Breast (tissue), 4 donors: ENCODE measurements around a stretch of chr11.

DNA sequence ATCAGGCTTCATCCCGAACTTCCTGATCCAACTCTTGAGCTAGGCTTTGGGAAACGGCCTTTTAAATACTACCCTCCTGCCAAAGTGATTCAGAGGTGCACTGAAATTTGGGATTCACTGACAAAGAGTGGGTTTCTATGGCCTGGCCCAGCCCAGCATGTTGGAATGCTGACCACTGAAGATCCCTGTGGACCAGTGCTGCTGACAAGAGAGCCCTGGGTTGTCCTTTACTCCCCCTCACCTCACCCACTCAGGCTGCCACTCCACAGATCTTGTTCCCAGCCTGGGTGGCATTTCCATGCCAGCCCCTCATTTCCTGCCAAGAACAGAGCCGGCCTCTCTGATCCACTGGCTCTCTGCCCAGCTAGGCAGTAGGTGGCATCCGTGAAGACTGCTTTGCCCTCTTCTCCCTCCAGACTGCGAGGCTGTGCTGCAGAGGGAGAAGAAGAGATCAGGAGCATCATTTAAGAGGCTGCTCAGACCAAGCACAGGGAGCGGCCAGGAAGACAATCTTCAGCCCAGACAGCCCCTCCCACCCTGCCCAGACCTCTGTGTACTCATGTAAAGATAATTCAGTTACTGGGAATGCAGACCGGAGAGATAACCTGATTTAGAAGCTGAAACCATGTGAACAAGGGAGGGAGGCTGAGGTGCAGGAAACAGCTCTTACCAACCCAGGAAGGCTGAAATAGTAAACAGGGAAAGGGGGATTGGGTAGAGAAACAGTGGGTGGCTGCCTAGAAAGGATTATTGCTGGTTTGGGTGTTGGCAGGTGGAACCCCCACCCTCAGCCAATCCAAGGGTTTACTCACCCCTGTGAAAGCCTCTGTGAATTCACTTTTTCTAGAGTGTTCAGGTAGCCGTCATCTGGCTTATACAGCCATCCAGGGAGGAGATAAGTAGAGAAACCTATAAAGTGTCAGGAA, 126.9 kb upstream of the NCAM1 start:
- PRO-cap, 3 experiments, result no peak in any of the 3 experiments
- RRBS, result no CpG with 5 or more reads among the region's 8 CpGs

DNA sequence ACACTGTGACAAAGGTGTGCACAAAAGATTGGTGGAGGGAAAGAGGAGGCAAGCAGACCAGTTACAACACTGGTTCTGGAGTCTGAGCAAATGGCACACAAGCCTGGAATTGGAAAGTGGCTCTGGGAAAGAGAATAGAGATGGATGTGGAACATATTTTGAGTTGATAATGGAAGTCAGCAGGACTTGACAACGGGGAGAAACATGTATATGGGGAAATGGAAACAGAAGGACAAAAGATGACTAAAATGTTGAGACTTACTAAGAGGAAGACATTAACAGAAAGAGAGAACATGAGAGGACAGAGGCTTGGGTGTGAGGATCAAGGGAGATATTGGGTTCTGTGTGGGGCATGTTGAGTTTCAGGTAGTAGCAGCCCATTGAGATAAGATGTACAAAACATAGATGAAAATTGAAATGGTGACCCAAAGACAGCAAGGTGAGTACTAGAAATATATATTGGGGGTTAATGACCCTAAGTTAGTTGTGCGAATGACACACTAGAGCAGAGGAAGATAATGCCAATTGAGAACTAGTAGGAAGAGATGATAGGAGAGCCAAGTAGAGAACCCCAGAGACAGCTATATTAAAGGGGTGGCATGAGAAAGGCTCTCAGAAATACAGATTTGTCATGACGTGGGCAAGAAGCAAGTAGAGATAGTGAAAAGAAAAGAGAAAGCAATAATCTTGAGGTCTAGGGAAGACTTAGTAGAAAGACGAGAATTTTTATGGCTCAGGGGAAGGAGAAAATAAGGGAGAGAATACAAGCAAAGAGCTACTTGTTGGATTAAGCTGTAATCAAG, 158.2 kb upstream of the TTC12 start:
- PRO-cap, 3 experiments, result no peak in any of the 3 experiments
- RRBS, result no CpG with 5 or more reads among the region's 4 CpGs

- PRO-cap, 3 experiments, result peak in 2 of 3 experiments; most common plus-strand start chr11:113243176 (in 2)
- RRBS, result no CpG with 5 or more reads among the region's 23 CpGs
These were observed 71.4 kb upstream of the TTC12 start for GRCh38 chr11:113242788-113243573.

DNA sequence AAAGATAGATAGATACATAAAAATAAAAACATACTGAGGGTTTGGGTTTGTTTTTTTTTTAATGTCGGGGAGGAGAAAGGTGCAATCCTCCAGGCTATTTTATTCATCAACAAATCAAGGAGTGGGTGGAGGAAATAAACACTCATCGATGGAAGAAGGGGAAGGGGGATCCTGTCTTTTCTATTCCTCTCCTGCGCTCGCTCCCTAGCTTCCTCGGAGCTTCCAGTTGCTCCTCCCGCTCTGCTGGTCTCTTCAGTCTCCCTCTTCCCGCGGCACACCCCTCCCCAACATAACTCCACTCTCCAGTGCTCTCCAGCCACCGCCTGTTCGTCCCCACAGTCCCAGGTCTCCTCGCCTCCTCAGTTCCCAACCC, 528 bp downstream of the ZW10 start:
- PRO-cap, 3 experiments, result no peak in any of the 3 experiments
- RRBS, result no CpG with 5 or more reads among the region's 11 CpGs

DNA sequence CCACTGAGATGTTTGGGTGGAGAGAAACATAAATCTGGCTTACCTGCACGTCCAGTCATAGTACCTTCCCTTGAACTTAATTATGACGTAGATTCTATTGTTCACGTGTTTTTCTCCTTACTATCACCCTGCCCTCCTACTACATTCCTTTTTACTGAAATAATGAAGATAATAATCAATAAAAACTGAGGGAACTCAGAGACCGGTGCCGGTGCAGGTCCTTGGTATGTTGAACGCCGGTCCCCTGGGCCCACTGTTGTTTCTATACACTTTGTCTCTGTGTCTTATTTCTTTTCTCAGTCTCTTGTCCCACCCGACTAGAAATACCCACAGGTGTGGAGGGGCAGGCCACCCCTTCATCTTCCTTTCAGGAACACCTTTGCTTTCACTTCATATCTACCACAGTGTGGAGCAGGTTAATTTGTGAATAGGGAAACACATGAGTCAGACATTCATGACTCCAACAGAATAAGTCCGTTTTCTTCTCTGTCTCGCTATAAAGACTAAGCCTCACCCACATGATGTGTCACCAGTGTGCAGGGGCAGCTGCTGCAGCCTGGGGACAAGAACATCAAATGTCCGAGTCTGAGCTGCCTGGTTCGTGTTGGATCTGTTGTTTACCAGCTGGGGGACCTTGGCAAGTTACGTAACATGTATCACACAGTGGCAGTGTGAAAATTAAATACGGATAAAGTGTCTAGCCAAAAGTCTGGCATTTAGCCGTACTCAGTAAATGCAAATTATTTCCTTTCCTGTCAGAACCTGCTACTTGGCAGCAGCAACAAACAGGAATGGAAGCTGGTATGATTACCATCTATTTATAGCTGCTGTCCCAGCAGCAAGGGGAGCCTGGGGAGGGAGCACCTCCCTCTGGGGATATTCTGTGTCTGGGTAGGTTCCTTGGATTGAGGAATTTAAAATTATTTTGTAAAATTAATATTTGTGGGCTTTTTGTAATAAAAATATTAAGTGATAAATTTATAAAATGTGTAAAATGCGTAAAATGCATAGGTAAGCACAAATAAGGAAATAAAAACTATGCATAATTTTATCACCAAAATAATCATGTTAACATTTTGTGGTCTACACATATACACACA, 1.5 kb upstream of the CLDN25 start:
- PRO-cap, 3 experiments, result no peak in any of the 3 experiments
- RRBS, result no CpG with 5 or more reads among the region's 16 CpGs

DNA sequence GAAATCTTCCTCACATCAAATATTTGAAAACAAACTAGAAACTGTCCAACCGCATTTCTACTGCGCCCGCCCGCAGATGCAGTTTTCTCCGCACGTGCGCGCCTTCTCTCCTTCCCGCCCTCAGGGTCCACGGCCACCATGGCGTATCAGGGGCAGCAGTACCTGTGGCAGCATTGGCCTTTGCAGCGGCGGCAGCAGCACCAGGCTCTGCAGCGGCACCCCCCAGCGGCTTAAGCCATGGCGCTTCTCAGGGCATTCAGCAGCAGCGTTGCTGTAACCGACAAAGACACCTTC, 10.3 kb downstream of the CLDN25 start:
- PRO-cap, 3 experiments, result peak in 2 of 3 experiments; most common minus-strand start position 78 of the sequence (in 2)
- RRBS, result no CpG with 5 or more reads among the region's 18 CpGs

GRCh38 chr11:113872843-113873187, 2.6 kb downstream of the USP28 start:
- PRO-cap, 3 experiments, result no peak in any of the 3 experiments
- RRBS, result no CpG with 5 or more reads among the region's 3 CpGs

GRCh38 chr11:113876234-113876623, 857 bp upstream of the USP28 start:
- PRO-cap, 3 experiments, result no peak in any of the 3 experiments
- RRBS, result no CpG with 5 or more reads among the region's 17 CpGs

DNA sequence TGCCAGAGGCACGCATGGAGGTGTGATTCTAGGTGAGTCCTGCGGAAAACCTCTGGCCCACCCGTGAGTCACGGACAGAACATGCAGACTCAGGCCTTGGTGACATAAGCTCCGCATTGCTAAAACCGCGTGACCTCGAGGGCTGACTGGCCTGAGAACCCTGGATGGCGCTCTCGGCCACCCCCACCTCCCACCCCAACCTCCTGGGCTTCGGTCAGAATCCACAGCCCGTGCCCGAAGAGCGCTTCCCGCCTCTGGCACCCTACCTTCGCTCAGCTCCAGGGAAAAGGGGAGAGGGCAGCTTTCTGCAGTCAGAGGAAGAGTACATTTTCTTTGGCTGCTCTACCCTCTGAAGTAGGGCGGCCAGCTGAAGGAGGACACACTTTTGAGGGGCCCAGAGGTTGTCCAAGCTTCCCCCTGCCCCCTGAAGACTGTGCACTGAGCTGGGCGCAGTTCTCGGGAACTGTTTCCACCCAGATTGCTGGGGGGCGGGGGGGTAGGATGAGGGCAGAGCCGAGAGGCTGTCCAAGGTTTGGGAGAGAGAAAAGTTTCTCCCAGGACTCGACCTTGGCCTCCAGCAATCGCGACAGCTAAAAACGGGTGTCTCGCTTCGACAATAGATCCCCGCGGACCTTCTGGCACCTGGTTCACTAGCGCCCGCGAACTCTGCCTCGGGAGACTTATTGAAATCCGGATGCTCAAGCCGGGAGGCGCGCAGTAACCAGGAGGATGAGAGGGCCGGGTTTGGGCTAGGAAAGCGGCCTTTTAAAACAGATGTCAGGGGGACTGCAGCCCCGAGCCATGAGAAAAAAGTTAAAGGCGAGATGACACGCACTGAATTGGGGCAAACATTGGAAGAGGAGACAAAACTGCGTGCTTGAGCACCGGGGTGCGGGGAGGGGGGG, 929 bp upstream of the ZBTB16 start:
- PRO-cap, 3 experiments, result no peak in any of the 3 experiments
- RRBS, result 2% methylated on average over 4 of the region's 45 CpGs

- PRO-cap, 3 experiments, result no peak in any of the 3 experiments
- RRBS, result 64% methylated on average over 4 of the region's 23 CpGs
These were observed 3.7 kb downstream of the ZBTB16 start for GRCh38 chr11:114063058-114063747.

GRCh38 chr11:114068220-114068922, 8.9 kb downstream of the ZBTB16 start:
- PRO-cap, 3 experiments, result no peak in any of the 3 experiments
- RRBS, result no CpG with 5 or more reads among the region's 7 CpGs

DNA sequence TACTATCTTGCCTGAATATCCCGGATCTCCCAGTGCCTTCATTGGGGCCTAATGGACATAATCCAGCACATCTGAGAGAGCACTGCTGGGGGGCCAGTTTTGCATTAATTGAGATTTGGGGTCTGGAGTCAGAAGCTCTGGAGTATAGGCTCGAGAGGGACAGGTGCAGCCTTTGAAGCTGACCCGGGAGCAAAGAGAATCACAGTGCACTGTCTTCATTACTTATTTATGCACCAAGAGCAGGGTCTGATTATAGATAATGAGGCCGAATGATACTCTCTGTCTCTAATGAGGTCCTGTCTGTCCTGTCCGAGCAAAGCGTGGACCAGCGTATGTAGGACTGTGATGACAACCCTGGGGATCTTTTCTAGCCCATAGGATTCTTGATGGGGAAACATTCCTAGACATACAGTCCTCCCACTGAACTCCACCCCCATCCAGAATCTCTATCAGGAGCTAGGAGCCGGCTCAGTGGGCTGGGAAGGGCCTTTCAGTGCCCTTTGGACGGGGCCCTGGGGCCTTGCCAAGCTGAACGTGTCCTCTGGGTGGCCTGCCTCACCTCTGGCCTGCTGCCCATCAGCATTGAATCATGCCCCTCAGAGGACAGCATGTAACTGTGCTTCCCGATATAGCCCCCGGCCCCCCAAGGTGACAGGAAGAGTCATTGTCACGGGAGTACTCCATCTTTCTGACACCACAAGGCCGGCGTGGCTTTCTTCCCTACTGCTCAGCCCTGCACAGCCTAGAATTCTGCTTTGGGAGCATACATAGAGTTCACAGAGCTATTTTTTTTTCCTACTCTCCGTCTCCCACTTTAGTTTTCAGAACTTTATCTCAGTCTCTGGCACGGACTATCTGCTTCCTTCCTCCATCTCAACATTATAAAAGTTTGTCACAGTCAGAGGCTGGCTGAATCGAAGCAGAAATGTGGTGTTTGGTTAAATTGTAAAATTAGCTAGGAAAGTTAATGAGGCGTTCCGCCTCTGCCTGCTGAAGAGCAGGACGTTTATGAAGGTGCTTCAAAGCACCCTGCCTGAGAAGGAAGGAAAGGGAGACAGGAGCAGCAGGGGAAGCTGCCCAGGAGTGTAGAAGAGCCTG, 111.8 kb downstream of the ZBTB16 start:
- PRO-cap, 3 experiments, result peak in 1 of 3 experiments; most common plus-strand start position 711 of the sequence (in 1)
- RRBS, result 32% methylated on average over 4 of the region's 21 CpGs

DNA sequence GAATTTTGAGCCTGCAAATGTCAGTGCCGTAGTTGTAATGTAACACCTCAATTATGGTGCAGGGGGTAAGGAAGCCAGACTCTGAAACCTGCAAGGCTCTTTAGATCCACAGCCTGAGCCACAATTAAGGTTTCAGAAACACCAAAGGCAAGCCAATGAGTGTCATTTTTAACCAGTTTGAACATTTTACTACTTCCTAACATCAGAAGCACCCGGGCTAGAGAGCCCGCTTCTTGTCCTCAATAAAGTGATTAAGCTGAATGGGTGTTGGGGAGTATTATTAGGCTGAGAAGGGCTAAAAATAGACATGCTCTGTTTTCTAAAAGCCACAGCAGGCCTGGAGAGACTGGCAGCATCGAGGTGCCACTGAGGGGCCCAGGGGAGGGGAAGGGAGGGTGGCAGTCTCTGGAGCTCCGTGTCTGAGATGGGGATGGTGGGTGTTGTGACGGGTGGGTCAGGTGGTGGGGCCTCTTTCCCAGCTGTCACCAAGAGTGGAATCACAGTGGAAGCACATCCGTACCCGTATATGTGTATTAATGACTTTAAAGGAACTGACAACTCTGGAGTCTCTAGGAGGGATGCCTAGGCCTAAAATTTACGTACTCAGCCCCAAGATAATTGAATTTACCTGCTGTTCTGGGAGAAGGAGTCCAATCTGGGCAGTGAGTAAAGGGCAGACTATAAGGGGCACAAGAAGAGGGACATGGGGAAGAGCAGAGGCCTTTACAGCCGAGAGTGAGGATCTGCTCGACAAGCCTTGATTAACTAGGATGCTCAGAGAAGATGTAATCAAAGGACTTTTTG, 113.7 kb downstream of the ZBTB16 start:
- PRO-cap, 3 experiments, result peak in 1 of 3 experiments; most common plus-strand start position 697 of the sequence (in 1)
- RRBS, result no CpG with 5 or more reads among the region's 11 CpGs

DNA sequence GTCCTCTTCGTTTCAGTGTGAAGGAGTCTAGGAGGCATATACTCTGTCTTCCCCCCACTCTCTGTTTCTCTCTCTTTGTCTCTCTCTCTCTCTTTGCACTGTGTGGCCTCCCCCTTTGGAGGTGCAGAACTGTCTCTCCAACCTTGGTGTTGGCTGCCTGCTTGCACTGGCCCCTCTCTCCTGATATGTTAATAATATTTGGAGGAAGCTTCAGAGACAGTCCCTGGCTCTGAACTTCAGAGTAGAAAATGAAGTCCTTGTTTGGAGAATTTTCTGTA, 98.9 kb upstream of the NNMT start:
- PRO-cap, 3 experiments, result no peak in any of the 3 experiments
- RRBS, result no CpG with 5 or more reads among the region's 1 CpG

DNA sequence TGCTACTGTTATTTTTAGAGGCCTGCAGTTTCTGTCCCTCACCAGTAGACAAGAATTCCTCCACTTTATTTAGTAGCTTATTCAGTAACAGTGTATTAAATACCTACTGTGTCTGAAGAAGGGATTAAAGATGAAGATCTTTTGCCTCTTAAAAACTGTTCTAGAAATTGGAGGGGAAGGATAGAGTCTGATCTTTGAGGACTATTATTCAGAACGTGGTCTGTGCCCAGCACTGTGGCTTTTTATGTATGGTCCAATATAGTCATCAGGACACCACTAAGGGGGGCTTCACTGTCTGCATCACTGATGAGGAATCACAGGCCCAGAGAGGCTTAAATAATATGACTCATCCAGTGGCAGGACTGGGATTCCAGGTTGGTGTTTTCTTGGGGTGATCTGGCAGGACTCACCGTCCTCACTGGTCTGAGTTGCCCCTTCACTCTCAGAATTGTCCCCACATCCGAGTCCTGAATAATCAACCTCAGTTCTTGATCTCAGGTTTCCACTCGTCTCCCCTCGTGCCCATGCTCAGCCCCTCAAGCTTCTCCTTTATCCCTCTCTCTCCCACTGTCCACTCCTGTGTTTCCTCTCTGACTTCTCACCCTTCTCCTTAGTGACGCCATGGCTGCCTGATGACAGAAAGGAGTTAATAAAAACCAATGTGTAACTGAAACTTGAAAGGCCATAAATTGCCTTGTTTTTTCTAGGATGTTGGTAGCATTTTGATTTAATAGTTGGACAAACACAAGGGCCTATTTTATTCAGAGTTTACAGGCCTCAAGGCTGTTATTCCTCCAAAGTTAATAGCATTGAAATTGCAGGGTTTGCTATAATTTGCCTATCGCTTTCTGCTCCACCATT, 95.7 kb upstream of the NNMT start:
- PRO-cap, 3 experiments, result no peak in any of the 3 experiments
- RRBS, result no CpG with 5 or more reads among the region's 7 CpGs

- PRO-cap, 3 experiments, result no peak in any of the 3 experiments
- RRBS, result no CpG with 5 or more reads among the region's 5 CpGs
These were observed 87.6 kb upstream of the NNMT start for GRCh38 chr11:114208540-114209051.

DNA sequence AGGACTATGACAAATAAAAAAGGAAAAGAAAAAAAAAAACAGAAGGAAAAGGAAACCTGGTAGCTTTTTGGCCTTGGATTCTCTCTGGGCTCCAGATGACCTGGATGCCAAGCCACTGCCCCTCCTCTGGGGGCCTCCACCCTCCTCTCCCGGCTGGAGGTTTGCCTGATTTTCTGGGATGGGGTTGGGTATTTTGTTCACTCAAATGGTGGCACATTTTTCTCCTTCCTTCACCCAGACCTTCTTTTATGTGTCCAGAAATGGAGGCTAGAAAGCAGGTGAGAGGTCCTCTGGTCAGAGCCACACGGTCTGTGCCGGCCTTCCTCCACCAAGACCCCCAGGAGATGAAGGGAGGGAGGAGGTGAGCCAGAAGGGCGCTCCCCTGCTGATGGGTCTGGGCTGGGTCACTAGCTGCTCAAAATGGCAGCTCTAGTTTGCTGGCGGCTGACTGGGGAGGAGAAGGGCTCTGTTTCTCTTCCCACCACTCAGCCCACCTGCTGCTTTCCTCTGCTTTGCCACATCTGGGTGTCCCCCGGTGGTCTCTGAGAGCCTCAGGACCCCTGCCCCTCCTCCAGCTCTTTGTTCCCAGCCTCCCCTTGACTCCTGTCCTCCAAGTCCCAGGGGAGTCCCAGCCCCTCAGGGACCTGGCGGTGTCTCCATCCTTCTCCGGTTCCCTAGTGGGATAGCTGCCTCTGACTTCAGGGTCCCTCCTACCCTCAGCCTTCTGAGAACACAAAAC, 45.4 kb upstream of the NNMT start:
- PRO-cap, 3 experiments, result no peak in any of the 3 experiments
- RRBS, result 100% methylated on average over 2 of the region's 8 CpGs

- PRO-cap, 3 experiments, result no peak in any of the 3 experiments
- RRBS, result no CpG with 5 or more reads among the region's 23 CpGs
These were observed 39.8 kb upstream of the NNMT start for GRCh38 chr11:114256100-114257049.

- PRO-cap, 3 experiments, result peak in 1 of 3 experiments; most common plus-strand start chr11:114297947 (in 1); most common minus-strand start chr11:114297882 (in 1)
- RRBS, result no CpG with 5 or more reads among the region's 9 CpGs
These were observed 1.7 kb downstream of the NNMT start for GRCh38 chr11:114297603-114298662.

DNA sequence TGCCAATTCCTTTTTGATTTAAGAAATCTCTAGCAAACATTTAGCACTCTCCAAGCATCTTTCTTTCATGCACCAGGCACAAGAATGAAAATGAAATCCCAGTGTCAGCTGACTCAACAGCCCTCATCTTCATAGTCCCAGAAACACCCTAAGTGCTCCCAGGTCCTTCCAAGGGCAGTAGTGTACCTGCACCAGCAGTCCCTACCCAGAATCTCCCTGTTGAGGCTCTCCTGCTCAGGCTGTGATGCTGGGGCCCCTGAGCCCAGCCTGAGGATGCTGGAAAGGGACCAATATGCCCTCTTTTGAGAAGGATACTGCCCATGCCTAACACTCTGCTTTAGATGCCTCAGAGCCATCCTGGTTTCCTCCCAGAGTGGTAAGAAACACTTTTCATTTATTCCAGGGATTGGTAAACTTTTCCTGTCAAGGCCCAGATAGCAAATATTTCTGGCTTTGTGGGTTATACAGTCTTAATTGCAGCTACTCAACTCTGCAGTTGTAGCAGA, 17.6 kb downstream of the NNMT start:
- PRO-cap, 3 experiments, result peak in 1 of 3 experiments; most common plus-strand start position 268 of the sequence (in 1)